SK-N-SH (cell line): ENCODE measurements around a stretch of chr3.

DNA sequence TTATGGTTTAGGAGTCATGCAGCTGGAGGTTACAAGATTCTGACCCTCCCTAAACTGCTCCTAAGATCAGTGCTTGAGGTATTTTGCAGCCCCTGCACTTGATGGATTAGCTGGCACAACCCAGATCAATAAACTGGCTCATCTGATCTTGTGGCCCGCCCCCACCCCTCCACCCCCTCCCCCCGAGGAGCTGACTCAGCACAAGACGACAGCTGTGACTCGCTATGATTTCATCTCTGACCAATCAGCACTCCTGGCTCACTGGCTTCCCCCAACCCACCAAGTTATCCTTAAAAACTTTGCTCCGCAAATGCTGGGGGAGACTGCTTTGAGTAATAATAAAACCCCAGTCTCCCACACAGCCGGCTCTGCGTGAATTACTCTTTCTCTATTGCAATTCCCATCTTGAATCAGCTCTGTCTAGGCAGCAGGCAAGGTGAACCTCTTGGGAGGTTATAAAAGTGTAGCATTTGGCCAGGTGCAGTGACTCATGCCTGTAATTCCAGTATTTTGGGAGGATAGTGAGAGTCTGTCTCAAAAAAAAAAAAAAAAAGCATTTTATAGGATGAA lies 8.9 kb downstream of the ZNF445 start:
- RRBS, result no CpG with 5 or more reads among the region's 7 CpGs
CAGE:
- cytosol, long polyA plus RNA, result no peak
- long polyA plus RNA, result no peak
- nucleus, long polyA plus RNA, result no peak

GRCh38 chr3:44885495-44885842 lies 11.1 kb downstream of the TGM4 start:
- RRBS, result no CpG with 5 or more reads among the region's 5 CpGs
CAGE:
- cytosol, long polyA plus RNA, result no peak
- long polyA plus RNA, result no peak
- nucleus, long polyA plus RNA, result no peak

DNA sequence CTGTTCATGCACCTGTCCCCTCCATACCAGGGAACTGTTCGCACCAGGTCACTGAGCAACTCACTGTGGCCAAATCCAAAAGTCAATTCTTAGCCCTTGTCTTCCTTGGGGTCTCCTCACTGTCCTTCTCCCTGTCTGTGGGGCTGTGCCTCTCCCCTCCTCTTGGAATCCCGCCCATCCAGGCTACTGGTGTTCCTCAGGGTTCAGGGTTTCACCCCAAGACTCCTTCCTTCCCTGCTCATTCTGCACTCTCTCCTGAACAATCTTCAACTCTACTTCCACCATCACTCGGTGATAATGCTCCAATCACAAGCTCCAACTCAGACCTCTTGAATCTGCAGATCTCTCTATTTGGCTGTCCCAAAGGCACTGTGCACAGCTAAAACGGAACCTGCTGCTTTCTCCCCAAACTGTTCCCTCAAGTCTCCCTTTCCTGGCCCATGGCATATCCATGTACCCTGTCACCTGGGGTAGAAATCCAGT lies 24.2 kb downstream of the ZDHHC3 start:
- RRBS, result no CpG with 5 or more reads among the region's 4 CpGs
CAGE:
- cytosol, long polyA plus RNA, result no peak
- long polyA plus RNA, result no peak
- nucleus, long polyA plus RNA, result no peak

GRCh38 chr3:44977129-44977604 lies 1.1 kb downstream of the EXOSC7 start:
- RRBS, result no CpG with 5 or more reads among the region's 11 CpGs
CAGE:
- cytosol, long polyA plus RNA, result no peak
- long polyA plus RNA, result no peak
- nucleus, long polyA plus RNA, result no peak

GRCh38 chr3:44996480-44997287 lies 20.6 kb downstream of the EXOSC7 start:
- RRBS, result no CpG with 5 or more reads among the region's 10 CpGs
CAGE:
- cytosol, long polyA plus RNA, result no peak
- long polyA plus RNA, result no peak
- nucleus, long polyA plus RNA, result no peak

DNA sequence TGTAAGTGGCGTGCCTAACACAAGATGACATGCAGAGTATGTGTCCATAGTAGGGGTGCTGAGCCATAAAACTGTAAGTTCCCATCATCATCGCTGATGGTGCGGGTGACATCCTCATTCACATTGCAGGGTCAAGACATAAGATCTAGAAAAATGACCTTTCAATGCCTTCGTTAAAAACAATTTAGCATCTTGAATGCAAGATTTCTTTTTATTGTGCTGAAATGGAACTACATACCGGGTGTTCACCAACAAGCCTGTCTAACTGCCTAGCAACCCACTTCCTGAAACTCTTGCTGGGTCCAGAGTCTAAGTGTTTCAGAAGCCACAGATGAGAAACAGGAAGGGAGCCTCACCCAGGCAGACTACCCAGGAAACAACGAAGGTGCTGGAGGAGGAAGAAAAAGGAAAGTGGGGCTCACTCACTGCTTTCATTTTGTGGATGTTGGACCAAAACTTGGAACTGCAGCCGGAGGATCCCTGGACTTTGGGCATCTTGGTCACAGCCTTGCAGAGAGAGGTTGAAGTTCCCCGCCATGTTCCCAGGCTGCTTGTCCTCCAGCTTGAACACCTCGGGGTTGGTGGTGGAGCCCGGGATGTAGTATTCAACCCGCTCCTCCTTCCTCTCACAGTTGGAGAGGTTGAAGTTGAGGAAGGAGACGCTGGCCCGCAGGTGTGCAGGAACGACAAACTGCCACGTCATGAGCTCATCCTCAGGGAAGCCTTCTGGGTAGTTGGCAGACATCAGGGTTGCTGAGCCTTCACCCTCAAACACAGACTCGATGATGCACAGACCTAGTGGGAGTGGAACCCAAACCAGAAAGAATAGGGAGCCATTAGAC lies 35.9 kb downstream of the CDCP1 start:
- RRBS, result 100% methylated on average over 1 of the region's 16 CpGs
CAGE:
- cytosol, long polyA plus RNA, result no peak
- long polyA plus RNA, result no peak
- nucleus, long polyA plus RNA, result no peak

DNA sequence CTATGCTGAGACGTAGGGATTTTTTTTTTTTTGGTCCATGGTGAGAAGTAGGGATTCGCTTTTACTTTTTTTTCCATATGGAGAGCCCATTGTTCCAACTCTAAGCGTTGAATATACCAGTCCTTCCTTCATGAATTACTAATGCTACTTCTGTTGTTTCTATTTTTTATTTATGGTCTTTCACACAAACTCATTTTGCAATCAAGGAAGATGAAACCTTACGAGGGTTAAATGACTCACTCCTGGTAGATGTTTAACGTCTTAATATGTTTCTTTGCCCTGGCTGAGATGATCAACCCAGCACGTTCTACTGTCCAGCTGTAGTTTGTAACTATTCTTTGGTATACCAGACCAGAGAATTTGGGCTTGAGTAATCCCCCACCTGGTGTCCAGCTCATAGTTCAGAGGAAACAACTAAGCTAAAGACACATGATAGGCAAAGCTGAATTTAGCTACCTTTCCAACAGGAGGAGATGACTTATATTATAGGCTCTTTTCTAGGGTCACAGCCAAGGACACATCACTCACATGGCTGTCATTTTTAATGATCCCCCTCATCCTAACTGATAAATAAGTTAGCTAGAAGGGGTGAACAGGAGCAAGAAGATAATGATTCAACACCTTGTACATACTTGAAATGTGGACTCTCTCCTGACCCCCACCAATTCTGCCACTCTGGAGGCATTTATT lies 23.0 kb downstream of the CDCP1 start:
- RRBS, result no CpG with 5 or more reads among the region's 6 CpGs
CAGE:
- cytosol, long polyA plus RNA, result no peak
- long polyA plus RNA, result no peak
- nucleus, long polyA plus RNA, result no peak

DNA sequence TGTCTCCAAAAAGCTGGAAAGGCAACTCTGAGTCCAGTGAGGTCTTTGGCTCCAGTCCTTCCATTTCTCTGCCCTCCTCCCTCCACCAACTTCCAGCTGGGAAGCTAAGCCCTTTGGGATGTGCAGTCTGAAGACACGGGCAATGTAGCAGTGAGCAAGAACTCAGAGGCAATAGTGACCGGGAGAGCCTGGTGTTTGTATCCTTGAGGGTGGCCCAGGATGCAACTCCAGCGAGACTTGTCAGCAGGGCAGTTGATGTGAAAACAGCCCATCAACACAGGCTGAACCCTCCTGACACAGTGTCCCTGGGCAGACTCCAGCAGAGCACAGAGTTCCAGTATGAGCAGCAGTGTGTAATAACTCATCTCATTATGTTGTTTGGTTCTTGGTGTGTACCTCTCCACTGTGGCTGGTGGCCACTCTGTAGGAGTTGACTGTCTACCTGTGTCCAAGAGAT lies 6.7 kb downstream of the CDCP1 start:
- RRBS, result no CpG with 5 or more reads among the region's 3 CpGs
CAGE:
- cytosol, long polyA plus RNA, result no peak
- long polyA plus RNA, result no peak
- nucleus, long polyA plus RNA, result no peak

- RRBS, result no CpG with 5 or more reads among the region's 8 CpGs
CAGE:
- cytosol, long polyA plus RNA, result no peak
- long polyA plus RNA, result no peak
- nucleus, long polyA plus RNA, result no peak
Observed at GRCh38 chr3:45210326-45210735, 15.8 kb downstream of the TMEM158 start.

GRCh38 chr3:45223480-45224416 lies 2.3 kb downstream of the TMEM158 start:
- RRBS, result no CpG with 5 or more reads among the region's 8 CpGs
CAGE:
- cytosol, long polyA plus RNA, result no peak
- long polyA plus RNA, result no peak
- nucleus, long polyA plus RNA, result no peak

DNA sequence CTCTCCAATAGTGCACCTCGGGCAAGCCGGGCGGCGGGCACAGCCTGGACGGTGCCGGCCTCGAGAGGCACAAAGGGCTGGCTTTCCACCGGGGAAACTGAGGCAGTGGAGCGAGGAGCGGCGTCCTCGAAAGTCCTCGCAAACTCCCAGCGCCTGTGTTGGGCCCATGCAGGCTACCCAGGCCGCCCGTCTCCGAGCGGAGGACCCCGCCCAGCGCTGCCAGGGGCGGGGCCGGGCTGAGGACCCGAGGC lies 1.0 kb upstream of the LIMD1 start:
- RRBS, result no CpG with 5 or more reads among the region's 23 CpGs
CAGE:
- cytosol, long polyA plus RNA, result no peak
- long polyA plus RNA, result no peak
- nucleus, long polyA plus RNA, result no peak

GRCh38 chr3:45607714-45608115 lies 13.2 kb downstream of the LIMD1 start:
- RRBS, result no CpG with 5 or more reads among the region's 8 CpGs
CAGE:
- cytosol, long polyA plus RNA, result no peak
- long polyA plus RNA, result no peak
- nucleus, long polyA plus RNA, result no peak

DNA sequence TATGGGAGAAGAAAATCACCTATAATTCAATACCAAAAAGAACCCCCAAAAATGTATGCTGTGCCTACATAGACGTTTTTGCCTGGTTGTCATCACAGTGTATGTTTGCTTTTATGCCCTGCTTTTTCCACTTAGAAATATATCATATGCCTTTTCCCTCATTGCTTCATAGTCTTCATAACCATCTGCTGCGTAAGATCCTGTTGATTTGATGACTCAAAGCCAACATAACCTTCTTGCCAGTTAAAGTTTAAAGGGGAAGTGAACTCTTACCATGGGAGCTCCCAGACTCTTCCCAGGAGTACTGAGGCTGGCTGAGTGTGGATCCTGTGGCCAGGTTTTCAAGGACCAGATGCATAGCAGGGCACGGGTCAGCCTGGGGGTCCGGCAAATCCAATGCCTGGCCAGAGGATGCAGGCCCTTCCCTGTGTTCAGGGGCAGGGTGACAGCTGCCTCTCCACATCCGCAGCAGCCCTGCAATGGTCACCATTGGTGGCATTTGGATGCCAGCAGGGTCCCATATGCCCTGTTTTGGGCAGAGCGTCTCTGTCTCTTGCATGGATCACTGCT lies 42.0 kb upstream of the SACM1L start:
- RRBS, result no CpG with 5 or more reads among the region's 6 CpGs
CAGE:
- cytosol, long polyA plus RNA, result no peak
- long polyA plus RNA, result no peak
- nucleus, long polyA plus RNA, result no peak

DNA sequence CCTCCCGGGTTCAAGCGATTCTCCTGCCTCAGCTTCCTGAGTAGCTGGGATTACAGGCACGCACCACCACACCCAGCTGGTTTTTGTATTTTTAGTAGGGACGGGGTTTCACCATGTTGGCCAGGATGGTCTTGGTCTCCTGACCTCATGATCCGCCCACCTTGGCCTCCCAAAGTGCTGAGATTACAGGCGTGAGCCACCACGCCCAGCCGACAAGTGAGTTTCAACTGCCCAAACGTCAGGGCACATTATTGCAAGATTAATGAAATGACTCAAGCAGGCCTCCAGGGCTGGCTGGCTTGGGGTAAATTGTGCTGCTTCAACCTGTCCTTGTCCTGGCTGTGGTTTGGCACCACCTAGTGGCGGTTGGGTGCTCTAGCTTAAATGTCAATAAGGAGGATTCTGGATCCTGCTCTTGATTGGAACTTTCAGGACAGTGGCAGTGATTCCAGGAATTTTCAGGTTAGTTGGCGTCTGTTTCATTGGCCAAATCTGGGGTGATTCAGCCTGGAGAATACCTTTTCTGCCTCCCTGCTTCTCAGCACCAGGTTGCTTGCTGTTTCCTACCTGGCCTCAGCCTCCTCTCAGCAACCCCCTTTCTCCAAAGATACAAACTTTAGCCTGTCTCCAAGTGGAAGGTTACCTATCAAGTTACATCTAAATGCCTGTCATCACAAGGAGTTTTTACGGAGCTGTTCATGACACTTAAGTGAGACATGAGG lies 32.4 kb upstream of the SACM1L start:
- RRBS, result no CpG with 5 or more reads among the region's 12 CpGs
CAGE:
- cytosol, long polyA plus RNA, result no peak
- long polyA plus RNA, result no peak
- nucleus, long polyA plus RNA, result no peak

DNA sequence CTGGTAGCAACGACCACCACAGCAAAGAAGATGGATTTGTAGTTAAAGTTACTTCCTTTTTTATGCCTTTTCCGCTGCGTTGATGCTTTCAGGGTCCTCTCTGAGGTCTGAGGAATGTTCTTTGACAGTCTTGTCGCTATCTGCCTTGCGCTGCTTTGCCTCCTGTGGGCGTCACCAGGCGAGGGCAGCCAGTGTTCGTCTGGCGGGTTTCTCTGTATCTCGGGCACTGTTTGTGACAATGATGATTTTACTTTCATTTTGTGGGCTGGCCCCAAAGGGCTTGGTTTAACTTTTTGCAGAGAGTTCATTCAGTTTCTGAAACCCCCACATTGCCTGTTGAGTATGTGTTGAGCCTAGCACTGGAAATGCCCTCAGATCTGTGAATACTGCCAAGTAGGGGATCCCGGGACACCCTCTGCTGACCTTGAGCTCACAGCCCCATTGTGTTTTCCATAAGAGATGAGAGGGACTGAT lies 24.6 kb upstream of the SACM1L start:
- RRBS, result no CpG with 5 or more reads among the region's 11 CpGs
CAGE:
- cytosol, long polyA plus RNA, result no peak
- long polyA plus RNA, result no peak
- nucleus, long polyA plus RNA, result no peak

GRCh38 chr3:45679506-45680372 lies 9.5 kb upstream of the SACM1L start:
- RRBS, result no CpG with 5 or more reads among the region's 12 CpGs
CAGE:
- cytosol, long polyA plus RNA, result no peak
- long polyA plus RNA, result no peak
- nucleus, long polyA plus RNA, result no peak

GRCh38 chr3:45920430-45920803 lies 22.8 kb upstream of the CXCR6 start:
- RRBS, result no CpG with 5 or more reads among the region's 1 CpG
CAGE:
- cytosol, long polyA plus RNA, result no peak
- long polyA plus RNA, result no peak
- nucleus, long polyA plus RNA, result no peak

DNA sequence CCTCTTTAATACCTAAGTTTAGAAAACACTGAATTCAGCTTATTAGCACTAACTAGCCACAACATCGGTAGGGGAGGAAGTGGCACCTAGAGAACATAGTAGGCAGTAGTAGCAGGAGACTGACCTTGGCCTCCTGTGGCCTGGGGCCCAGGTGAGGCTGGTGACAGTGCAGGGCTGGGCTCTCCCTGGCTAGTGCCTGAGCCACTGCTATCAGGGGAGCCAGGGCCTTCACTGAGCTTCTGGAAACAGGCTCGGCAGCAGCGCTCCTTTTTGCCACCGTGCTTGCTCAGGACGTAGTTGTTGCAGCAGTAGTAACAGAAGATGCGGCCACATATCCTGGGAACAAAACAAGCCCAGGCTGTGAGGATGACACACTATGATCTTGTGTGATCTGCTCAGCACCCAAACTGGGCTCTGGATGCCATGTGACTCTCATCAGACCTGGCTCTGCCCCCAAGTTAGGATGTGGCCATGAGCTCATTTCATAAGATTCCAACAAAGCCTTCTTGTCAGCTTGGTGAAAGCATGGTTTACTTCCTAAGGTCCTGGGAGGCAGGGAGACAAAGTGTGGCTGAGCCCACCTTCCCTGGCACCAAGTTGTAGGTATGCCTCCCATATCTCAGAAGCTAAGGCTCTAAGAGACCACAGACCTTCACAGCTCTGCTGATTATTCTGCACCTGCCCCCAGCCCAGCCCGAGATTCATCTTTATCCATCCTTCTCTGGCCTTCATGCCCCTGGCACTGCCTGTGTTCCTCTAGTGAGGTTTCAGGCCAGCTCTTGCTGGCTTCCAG lies 15.2 kb downstream of the CXCR6 start:
- RRBS, result no CpG with 5 or more reads among the region's 7 CpGs
CAGE:
- cytosol, long polyA plus RNA, result no peak
- long polyA plus RNA, result no peak
- nucleus, long polyA plus RNA, result no peak

DNA sequence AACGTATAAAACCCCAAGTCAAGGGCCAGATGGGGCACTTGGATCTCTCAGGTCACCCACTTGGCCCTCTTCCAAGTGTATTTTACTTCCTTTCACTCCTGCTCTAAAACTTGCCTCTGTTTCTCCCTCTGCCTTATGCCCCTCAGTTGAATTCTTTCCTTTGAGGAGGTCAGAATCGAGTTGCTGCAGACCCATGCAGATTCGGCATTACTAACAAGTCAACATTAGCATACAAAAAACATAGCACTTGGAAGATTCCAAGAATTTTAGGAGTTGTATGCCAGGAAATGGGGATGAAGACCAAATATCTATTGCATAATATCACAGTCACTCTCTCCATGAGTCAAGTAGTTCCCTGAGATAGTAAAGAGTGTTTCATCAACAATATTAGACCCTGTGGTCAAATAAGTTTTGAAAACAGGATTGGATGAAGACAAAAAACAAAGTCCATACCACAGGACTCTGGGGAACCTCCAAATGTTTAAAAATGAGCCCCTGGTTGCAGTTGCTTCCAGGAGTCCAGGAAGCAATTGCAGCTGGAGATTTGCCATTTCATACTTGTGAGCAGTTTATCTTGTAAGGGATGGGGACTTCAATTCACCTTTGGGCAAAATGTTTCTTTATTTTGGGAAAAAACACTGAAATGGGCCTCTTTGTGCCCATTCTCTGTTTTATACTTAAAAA lies 11.0 kb upstream of the FYCO1 start:
- RRBS, result no CpG with 5 or more reads among the region's 3 CpGs
CAGE:
- cytosol, long polyA plus RNA, result no peak
- long polyA plus RNA, result no peak
- nucleus, long polyA plus RNA, result no peak

DNA sequence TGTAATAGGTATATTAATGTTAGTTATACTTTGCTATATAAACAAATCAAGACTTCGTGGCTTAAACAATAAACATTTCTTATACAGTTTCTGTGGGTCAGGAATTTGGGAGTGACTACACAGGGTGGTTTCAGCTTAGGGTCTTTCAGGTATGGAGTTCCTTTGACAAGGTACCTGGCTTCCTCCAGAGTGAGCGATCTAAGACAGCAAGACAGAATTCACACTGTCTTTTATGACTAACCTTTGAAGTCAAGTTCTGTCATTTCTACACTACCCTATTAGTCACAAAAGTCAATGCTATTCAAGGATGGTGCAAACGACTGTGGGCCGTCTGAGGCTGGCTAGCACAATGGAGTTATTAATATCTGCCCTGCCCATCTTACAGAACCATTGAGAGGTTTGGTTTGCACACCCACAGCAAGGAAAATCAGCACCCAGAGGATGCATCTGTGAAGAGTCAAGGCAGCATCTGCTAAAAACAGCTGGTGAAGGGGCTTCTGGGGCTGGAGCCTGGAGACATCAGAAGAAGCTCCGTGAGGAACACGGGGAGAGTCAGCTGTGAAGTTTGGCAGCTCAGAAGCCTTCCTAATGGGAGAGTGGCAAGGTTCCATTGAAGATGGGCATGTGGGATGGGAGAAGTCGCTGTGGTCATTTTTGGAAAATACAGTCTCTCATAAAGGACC lies 62.9 kb upstream of the XCR1 start:
- RRBS, result no CpG with 5 or more reads among the region's 7 CpGs
CAGE:
- cytosol, long polyA plus RNA, result no peak
- long polyA plus RNA, result no peak
- nucleus, long polyA plus RNA, result no peak